ENCODE data around the gene SQSTM1.

DNA sequence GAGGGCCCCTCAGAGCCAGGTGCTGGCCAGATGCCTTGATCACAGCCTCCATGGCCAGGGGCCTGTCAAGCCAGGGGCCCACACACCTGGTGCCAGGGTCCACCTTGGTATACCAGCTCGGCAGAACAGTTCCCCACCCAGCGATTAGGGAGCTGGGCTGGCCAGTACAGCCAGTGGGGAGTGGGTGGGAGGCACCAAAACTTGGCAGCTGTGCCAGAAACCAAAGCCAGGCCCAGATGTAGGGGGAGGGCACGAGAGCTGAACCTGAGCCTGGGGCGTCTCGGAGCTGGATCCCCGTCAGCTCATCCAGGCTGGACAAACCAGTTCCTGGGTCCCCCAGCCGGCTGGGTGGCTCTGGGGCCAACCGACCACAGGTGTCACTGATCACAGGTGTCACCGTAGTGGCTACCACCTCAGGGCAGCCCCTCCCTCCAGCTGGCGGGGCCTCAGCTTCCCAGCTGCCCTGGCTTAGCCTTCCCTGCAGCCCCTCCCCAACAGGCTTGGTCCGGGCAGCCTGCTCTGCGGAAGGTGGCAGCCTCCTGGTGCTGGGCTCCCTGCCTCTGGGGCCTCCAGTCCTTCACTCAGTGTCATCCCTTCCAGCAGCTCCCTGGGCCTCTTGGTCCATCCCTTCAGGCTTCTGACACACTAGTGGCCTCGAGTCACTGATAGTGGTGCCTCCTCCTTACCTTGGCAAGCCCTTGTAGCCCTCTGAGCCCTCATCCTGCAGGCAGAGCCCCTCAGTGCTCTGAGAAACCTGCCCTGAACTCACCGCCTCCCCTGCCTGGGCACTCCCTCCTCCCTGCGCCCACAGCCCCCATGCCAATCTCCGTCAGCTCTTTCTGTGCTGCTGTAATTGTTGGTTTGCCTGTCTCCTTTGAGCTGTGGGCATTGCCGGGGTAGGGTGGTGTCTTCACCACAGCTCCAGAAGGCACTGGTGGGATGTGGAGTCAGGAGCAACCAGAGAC is 6.5 kb upstream of the RMND5B start:
- PRO-cap: no peak

DNA sequence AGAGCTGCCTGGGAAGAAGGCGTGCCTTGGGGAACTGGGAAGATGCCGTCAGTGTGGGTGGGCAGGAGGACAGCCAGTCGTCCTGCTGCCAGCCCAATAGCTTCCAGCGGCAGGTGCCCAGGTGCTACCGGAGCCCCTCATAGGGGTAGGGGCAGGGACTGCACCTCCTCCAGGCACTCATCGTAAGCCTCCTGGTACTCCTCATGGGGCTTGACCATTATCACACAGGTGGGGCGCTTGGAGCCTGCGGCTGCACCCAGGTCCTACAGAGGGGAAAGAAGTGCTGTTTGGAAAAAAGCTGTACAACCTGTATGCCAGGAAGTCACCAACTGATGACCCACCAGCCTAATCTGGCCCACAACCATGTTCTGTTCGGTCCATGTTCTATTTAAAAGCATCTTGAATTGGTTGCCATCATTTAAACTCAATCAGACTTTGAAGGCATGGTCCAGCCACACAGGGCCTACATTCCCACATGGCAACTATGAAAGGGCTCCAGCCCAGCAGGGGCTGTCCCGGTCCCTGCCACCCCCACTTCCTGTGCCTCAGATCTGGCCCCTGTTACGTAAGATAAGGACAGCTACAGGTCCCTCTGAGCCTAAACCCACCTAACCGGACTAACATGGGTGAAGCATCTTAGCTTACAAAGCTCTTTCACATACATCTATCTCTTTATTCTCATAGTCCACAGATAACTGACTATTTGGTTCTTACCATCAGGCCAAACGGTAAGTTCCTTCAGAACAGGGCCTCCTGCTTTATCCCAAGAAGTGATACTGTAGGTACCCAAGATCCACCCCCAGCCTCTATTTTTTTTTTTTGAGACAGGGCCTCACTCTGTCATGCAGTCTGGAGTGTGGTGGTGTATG is 3.9 kb downstream of the NHP2 start:
- PRO-cap: no peak

GRCh38 chr5:178215081-178215895 is 11.0 kb downstream of the HNRNPAB start:
- PRO-cap: no peak

DNA sequence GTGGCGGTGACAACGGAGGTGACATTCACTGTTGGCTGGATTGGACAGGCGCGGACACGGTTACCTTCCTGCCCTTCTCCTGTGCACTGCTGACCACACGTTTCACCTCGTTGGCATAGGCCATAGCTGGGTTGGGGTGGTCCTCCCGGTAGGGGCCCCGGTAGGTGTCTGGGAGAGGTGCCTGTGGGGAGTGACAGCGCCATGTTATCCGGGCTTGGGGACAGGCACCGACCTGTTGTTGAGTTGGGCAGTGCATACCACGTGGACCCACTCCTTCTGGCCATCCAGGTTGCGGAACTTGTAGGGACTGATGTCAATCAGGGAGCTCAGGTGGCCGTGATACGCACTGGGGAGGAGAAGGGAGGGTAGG is 8.2 kb downstream of the PHYKPL start:
- PRO-cap: no peak

DNA sequence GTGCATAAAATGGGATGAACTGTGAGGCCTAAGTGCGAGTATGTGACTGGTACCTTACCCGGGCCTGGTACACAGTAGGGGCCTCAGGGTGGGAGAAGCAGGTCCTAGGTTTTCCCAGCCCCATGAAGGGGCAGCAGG is 243 bp upstream of the PHYKPL start:
- PRO-cap: no peak

- PRO-cap: unidirectional peak, minus-strand start at chr5:178591212
Observed at GRCh38 chr5:178591099-178591392, 853 bp upstream of the COL23A1 start.

- PRO-cap: bidirectional peak, plus-strand start at chr5:178625366, minus-strand start at chr5:178625338
Observed at GRCh38 chr5:178624885-178625568, 1.8 kb downstream of the CLK4 start.

DNA sequence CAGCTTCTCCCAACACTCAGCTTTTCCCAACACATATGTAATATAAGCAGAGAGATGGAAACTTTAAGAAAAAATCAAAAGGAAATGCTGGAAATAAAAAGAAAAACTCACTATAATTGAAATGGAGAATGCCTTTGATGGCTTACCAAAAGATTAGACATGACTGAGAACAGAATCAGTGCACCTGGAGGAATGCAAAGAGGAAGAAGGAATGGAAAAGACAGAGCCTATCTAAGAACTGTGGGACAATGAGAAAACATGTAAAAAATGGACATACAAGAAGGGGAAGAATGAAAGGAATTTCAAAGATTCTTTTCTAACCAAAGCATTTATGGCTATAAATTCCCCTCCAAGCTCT is 47.4 kb upstream of the CLK4 start:
- PRO-cap: no peak

- PRO-cap: no peak
Observed at GRCh38 chr5:178804027-178804527, 55.7 kb upstream of the ZNF354B start.

DNA sequence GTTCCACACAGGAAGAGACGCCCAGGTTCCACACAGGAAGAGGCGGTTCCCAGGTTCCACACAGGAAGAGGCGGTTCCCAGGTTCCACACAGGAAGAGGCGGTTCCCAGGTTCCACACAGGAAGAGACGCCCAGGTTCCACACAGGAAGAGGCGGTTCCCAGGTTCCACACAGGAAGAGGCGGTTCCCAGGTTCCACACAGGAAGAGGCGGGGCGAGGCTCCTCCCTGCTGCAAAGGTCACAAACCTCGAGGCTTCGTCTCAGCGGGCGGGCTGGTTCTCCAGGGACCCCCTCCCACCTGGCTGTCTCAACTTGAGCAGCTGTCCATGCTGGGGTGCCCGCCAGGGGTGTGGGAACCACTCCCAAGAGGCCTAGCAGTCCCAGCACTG is 94.3 kb upstream of the RUFY1 start:
- PRO-cap: no peak

DNA sequence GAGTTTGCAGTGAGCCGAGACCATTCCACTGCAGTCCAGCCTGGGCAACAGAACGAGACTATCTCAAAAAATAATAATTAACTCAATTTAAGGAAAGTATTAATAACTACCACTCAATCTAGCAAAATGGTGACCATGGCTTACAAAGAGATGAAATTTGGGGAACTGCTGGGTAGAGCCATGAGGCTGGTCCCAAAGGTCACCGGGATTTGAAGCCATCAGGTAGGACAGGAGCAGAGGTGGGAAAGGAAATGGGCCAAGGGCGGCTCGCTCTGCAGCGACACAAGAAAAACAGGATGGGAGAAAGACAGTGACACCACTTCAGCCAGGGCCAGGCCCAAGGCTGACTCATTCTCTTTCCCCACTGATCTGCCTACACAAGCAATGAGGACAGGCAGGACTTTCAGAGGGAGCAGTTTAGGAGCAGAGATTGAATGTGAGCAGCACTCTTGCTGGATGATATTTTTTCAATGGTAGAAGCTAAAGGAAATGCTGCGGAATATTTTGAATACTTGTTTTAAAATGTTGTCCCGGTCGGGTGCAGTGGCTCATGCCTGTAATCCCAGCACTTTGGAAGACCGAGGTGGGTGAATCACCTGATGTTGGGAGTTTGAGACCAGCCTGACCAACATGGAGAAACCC is 3.5 kb downstream of the RUFY1 start:
- PRO-cap: no peak

DNA sequence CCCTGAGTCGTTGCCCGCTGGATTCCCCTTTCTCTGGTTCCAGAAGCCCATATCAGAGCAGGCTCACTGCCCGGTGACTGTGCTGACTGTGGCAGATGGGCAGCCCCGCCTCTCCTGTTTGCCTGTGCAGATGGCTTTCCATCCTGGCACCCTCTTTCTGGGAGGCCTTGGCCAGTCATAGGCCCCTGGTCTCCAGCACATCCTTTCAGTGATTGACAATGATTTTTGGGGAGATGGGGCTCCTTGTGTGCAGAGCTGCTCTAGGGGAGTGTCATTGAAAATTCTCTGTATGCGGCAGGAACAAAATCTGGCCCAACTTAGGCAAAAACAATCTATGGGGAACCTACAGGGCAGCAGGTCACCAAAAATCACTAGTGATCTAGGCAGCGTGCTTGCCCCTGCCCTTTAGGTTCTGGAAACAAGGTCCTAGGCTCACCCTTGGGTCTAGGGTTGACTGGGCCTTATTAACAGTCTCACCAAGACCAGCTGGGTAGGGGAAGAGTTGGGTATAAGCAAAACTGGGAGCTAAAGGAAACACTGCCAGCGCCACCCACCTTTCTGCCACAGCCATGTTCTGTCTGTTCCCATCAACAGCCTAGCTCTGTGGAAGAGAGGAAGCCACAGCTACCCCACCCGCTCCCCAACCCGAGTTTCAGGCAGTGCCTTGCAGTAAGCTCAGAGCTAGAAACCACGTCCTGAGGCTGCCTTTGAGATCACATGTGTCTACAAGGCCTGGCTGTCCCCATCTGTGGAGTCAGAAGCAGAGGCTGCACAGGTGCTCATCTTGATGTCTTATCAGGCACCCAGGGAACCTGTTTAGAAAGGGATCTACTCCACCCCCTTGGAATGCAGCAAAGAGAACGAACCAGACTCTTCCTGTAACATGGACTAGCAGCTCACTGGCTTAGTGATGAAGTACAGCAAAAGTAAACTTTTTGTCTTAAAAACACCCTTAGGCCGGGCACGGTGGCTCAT is 15.5 kb downstream of the HNRNPH1 start:
- PRO-cap: no peak

DNA sequence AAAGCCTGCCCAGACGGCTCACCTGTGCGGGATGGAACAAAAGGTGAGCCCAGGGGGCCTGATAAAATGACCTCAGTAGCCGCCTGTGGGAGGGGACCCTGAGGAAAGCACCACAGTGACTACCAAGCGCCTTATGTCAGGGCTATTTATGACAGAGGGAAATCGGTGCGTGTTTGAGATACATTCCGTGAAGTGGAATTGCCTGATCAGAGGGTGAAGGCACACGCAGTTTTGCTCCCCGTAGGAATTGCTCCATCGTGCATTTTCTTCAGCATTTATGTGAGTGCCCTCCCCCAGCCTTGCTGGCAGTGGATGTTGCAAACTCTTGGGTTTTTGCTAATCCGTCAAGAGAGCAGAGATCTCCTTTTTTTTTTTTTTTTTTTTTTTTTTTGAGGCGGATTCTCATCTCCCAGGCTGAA is 22.4 kb downstream of the CBY3 start:
- PRO-cap: no peak

DNA sequence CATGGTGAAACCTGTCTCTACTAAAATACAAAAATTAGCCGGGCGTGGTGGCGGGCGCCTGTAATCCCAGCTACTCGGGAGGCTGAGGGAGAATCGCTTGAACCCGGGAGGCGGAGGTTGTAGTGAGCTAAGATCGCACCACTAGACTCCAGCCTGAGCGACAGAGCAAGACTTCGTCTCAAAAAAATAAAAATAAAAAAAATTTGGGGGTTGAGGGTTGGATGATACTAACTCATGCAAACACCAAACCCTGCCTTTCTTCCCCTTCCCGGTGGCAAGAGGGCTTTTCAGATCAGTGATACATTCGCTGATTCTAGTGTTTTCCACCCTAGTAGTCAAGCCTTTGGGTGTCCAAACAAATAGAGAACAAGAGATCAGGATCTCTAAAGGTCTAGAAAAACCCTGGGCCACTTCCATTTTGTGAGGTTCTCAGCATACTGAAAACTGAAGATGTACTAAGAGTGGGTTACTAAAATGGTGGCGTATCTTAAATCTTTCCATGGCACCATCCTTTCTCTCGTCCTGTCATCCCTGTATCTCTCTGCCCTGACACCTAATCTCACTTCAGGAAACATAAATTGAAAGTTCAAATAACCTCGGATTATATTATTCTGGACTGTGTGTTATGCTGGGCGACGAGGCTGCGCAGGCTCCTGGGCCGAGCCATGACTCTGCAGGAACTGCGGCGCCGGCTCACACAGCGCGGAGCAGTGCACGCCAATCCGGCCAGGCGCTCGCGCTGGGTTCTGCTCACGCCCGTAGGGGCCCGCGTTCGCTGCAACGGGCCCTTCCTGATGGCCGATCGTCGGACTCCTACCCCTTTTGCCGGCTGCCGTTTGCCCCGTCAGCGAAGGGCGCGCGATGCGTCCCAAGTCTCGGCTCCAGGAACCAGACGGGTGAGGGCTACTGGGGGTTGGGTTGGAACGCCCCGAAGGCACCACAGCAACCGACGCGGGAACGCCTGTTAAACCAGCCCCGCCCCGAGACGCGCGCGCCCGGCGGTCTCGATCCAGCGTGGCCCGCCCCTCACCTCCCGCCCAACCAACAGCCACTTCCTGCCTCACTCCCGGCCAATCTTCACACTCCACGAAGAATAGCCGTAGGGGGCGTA is 704 bp upstream of the CANX start:
- PRO-cap: unidirectional peak, plus-strand start at position 266 of the sequence; bidirectional peak, plus-strand start outside the sequence, minus-strand start at position 815 of the sequence

DNA sequence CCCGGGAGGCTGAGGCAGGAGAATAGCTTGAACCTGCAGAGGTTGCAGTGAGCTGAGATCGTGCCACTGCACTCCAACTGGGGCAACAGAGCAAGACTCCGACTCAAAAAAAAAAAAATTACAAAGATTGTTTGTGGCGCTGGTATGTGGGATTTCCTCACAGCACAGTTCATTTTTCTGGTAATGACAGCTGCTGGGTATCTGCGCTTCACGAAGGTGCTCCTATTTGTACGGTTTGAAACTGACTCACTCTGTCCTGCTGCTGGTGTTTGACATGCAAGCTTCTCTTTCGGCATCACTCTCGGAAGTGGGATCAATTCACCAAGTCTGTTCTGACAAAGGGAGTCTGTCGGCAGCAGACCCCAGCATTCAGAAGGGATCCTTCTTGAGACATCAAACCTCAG is 26.3 kb downstream of the MAML1 start:
- PRO-cap: no peak

DNA sequence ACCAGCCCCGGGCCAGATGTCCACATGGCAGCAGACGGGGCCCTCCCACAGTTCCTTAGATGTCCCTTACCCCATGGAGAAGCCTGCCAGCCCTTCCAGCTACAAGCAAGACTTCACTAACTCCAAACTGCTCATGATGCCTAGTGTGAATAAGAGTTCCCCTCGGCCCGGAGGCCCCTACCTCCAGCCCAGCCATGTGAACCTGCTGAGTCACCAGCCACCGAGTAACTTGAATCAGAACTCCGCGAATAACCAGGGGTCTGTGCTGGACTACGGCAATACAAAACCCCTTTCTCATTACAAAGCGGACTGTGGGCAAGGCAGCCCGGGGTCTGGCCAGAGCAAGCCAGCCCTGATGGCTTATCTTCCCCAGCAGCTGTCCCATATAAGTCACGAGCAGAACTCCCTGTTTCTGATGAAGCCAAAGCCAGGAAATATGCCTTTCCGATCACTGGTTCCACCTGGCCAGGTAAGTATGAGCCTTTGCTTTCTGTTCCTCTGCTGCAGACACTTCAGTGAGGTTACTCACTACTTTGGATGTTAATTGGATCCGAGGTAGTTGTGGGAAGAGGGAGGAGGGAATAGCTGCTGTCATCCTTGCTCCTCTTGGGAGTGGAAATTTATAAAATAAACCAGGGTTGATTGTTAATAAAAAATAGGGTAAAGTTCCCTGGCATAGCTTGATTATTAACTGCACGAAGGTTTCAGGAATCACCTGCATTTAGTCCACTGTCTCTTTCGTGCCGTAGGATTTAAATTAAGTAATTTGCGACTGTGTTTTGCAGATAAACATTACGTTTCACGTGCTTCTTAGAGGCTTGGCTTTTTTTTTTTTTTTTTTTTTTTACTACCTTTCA is 27.3 kb upstream of the LTC4S start:
- PRO-cap: no peak

DNA sequence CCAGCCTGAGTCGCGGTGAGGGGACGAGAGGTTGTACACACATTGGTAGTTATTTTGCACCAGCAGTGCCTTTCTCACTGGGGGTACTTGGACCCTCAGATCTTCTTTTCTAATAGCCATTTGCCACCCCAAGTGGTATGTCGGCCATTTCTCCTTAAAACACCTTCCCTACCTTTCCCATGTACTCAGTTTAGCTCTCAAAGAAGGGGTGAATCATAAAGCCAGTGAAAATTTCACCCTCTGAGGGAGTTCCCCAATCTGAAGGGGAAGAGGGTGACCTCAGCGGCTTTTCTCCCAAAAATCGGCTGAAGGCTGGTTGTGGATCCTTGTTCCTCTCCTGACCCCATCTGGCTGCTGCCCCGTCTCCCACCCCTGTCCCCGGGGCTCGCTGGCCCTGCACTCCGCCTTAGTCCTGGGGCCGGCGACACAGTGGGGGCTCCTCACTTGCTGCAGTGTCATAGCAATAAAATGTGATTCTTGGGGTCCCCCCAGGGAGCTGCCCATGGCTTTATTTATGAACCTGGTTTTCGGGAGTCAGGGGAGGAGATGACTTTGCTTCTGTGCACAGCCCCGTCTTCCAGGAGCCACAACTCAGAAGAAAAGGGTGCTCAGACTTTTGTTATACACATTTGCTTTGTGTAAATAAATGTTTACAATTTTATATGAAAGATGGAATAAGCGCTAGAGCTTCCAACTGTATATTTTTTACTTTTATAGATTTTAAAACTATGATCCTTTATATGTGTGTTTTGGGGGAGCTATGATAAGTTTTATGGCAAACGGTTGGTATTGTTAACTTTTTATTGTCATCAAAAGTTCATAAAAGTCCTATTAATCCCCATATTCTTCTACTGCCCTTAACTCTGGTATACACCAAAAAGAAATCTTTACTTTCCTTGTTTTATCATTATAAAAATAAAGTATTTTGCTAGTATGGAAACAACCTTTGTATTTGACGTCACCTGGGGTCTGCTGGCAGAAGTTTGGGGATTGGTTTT is 17.1 kb upstream of the LTC4S start:
- PRO-cap: no peak

DNA sequence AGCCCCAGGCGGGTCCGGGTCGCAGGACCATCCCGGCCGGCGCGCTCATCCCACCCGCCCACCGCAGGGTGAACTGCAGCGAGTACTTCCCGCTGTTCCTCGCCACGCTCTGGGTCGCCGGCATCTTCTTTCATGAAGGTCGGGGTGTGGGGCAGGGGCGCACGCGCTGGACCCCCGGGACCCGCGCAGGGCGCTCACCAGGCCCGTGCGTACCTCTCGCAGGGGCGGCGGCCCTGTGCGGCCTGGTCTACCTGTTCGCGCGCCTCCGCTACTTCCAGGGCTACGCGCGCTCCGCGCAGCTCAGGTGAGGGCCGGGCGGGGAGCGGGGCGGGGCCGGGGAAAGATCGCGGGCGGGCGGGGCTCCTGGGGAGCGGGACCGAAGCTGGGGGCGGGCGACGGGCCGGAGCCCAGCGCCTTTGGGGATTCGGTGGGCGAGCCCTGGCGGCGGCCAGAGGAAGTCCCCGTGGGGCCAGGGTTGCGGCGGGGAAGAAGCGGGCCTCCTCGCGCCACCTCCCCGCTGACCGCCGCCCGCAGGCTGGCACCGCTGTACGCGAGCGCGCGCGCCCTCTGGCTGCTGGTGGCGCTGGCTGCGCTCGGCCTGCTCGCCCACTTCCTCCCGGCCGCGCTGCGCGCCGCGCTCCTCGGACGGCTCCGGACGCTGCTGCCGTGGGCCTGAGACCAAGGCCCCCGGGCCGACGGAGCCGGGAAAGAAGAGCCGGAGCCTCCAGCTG is 2.1 kb downstream of the LTC4S start:
- PRO-cap: unidirectional peak, plus-strand start at position 451 of the sequence

DNA sequence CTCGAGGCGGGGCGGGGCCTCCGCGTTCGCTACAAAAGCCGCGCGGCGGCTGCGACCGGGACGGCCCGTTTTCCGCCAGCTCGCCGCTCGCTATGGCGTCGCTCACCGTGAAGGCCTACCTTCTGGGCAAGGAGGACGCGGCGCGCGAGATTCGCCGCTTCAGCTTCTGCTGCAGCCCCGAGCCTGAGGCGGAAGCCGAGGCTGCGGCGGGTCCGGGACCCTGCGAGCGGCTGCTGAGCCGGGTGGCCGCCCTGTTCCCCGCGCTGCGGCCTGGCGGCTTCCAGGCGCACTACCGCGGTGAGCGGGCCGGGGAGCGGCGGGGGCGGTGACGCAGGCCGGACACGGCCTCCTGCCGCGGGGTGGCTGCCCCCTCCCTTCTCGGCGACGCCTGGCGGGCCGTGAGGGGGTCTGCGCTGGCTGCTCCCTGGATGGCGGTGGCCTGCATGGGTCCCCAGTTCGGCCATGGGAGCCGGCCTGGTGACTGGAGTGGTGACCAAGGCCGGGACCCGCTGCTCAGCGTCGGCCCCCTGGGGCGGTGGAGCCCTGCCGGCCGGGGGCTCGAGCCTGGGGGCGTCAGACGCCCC is at the start of gene SQSTM1:
Gene SQSTM1 (plus strand): TSS at position 61 of the 584 bp plus-strand sequence.
- PRO-cap: bidirectional peak, plus-strand start at position 61 of the sequence, minus-strand start outside the sequence; bidirectional peak, plus-strand start at position 375 of the sequence, minus-strand start at position 291 of the sequence

GRCh38 chr5:179821429-179822636 is 1.1 kb downstream of the SQSTM1 start:
- PRO-cap: bidirectional peak, plus-strand start at chr5:179821562, minus-strand start at chr5:179821532; unidirectional peak, minus-strand start at chr5:179821811

Measured in endothelial cell (in vitro differentiated cells).